Bronchial lymph node (tissue), 1 donor: ENCODE data around the genes TMEM106B and ENSG00000226690.

DNA sequence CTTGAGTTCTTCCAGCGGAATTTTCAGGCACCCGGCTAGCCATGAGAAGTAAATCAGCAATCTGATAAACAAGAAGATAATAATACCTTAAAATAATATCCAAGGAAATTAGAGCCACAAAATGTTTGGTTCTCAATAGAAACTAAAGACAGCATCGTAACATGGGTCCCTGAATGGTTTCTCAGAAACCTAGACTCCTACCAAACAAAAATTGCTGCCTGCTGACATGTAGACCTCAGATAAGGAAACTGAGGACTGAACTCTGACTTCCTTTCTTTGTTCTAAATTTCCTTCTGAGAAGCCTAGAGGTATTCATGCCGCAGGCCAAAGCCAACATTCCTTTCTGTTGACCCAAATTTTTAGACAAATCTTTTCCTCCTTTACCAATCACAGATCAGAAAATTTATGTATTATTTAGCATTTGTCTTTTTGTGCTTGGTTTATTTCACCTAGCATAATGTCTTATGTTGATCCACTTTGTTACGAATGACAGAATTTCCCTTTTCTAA lies 783.0 kb downstream of the NDUFA4 start:
- PRO-cap, result no peak

- PRO-cap, result no peak
These were observed 221.3 kb downstream of the NDUFA4 start for GRCh38 chr7:10718720-10718919.

DNA sequence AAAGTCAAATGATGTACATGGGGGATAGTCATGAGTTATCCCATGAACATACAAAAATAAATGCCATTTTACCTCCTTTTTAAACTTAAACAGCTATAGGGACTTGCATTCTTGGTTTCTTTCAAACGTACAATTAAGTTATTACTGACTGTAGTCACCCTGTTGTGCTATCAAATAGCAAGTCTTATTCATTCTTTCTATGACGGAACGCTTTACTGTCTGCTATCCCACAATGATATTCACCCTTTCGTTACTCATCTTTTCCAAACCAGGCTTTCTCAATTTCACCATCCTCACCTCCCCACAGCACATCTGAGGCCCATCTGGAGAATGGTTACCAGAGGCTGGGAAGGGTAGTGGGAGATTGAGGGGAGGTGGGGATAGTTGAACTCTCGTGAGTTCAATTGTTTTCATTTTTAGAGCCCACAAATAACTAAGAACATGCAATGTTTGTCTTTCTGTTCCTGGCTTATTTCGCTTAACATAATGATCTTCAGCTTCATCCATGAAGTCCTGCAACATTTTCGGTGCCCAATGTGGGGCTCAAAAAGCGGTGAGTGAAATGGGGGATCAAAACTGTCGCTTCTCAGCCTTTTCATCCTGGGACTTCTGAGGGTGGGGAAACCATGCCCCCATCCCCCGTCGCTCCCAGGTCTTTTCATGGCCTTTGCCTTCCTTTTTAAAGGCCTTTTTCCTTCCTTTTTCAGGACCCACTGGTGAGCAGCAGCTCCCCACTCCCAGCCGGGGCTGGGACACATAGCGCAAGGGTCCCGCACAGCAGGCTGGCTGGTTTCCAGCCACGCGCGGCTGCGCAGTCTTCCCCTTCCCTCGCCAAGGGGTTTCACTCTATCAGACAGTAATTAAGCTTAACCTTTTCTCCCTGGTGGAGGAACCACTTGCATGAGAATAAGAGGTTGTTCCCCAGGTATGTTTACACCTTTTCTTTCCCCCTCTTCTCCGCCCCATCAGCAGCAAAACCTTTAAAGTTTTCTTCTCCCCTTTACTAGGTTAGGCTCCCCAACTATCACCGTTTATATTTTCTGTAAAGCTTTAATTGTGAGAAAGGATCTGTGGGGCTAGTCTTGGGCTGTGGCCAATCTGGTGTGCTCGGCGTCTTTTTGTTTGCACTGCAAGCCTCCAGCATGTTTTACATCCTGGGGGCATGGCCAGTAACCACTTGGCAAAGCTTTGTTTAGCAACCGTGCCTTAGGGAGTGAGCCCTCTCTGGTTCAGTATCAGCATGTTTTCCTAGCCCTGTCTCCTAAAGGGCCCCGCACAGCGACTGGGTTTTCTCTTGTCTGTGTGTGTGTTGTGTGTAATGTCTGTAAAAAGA lies 219.3 kb downstream of the PHF14 start:
- PRO-cap, result no peak

GRCh38 chr7:11381010-11381526 lies 407.4 kb downstream of the PHF14 start:
- PRO-cap, result no peak

GRCh38 chr7:11620893-11621490 lies 211.0 kb downstream of the THSD7A start:
- PRO-cap, result no peak

DNA sequence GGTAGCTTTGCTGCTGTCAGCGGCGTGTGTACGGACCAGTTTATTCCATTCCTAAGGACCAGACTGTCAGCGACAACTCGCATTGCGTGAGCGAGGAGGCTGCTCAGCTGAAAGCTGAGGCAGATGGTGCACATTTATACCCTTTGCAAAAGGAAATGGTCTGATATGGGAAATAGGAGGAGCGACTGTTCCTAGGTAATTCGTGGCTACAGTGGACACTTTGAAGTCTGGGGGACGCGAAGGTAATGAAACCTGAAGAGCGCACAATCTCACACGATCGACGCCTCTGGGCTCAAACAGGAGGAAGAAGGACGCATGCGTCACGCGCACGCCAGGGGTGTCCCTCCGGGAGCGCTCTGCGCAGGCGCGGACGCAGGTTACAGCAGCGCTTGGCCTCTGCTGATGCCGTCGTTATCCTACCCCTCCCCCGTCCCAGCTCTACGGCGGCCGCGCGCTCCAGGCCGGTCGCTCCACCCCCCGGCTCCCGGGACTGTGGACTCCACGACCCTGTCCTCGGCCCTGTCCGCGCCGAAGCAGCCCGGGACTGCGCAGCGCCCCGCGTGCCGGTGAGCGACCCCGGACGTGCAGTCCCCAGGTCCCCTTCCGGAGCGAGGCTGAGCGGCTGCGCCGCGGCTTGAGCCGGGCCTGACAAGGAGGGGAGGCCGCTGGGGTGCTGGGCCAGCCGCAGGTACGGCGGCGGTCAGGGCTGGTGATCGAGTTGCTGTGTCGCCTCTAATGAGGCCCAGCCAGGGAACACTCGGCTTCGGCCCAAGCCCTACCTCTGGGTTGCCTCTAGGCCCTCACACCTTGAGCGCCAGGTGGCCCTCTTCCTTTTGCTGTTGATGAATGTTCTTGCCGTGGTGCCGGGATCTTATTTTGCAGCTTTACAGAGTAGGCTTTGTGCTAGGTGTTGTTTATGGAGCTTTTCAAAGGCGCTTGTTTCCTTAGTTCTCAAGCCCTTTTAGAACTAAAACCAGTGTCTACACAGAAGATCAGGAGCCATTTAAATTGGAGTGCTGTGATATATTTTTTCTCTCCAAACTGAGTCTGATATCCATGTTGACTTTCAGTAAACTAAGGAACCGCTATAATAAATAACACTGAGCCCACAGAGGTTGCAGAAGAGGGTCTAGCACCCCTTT lies at the start of gene TMEM106B:
Gene TMEM106B (plus strand): TSS at position 435 of the 1,142 bp plus-strand sequence.
- PRO-cap, result bidirectional peak, plus-strand start at position 435 of the sequence, minus-strand start at position 313 of the sequence

DNA sequence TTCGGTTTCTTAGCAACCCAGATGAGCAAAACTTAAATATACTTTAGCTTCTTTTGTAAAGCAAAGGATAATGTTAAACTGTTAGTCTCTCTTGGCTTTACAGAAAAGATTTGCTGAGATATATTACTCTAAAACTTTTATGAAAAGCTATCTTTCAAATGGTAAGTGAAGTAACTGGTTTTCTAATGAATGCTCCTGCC lies at the start of gene ENSG00000226690:
Gene ENSG00000226690 (plus strand): TSS at position 56 of the 200 bp plus-strand sequence.
- PRO-cap, result no peak

GRCh38 chr7:12635904-12636267 lies 51.5 kb upstream of the ARL4A start:
- PRO-cap, result no peak

- PRO-cap, result no peak
These were observed 1.8 kb upstream of the ARL4A start for GRCh38 chr7:12685482-12686116.

DNA sequence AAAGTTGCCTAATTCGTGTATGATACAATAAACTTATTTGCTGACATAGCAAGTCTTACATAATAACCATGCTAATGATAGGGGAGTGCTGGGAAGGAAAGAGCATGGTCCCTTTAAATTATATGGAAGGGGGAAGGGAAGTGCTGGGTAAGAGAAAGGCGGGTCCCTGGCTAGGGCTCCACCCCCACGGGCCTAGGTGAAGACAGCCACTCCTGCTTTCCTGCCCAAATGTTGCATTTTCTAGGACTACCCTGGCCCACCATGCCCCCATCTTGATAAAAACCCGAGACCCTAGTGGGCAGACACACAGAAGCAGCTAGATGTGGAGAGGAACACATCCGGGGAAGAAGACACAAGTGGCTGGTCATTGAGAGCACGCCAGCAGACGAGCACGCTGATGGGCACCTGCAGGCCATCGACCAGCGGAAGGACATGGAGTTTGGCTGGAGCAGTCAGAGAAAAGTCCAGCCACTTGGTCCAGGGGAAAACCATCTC lies 328.7 kb downstream of the ARL4A start:
- PRO-cap, result no peak

GRCh38 chr7:13991009-13991784 lies 1.7 kb upstream of the ETV1 start:
- PRO-cap, result unidirectional peak, minus-strand start at chr7:13991096; bidirectional peak, plus-strand start at chr7:13991639, minus-strand start at chr7:13991424

DNA sequence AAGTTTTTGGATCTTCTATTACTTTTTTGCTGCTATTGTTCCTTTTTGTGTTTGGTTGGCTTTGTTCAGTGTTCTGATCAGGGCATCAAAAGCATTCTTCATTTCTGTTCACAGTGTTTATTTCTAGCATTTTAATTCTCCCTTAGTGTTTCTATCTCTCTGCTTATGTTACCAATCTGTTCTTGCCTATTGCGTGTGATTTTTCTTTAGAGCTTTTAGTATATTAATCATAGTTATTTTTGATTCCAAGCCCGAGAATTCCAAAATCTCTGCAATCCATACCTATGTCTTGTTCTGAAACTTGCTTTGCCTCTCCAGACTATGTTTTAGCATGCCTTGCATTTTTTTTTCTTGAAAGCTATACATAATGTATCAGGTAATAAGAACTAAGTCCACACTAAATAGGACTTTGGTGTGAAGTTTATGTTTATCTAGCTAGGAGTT lies 95.3 kb upstream of the ETV1 start:
- PRO-cap, result no peak

- PRO-cap, result no peak
These were observed 113.0 kb upstream of the DGKB start for GRCh38 chr7:15015318-15016192.

- PRO-cap, result no peak
These were observed 4.5 kb downstream of the AGMO start for GRCh38 chr7:15557254-15557685.

DNA sequence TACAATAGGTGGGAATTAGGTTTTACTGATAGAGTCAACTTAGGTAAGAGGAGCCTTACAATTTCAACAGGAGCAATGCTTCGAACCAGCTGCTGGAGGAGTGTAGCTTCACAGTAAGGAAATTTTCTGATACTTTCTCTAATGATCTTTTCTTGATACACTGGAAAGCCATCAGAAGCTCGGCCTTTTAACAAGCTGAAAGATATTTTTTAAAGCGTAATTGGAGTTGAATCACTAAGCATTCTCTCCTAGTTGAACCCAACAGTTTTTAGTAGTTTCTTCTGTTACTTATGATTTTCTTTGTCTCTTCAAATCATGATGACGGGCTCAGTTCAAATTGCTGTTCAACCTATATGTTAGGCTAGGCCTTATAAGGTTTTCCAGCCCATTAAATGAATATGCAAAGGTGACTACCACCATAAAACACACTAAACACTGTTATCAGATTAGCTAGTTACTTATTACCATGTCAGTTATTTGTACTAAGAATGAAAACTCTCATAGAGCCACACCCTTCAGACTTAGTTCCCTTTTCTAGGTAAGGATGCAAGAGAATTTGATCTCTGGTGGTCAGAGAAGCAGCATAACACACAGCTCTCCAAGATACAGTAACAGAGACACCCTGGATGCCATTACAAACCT lies 35.9 kb downstream of the ANKMY2 start:
- PRO-cap, result no peak

DNA sequence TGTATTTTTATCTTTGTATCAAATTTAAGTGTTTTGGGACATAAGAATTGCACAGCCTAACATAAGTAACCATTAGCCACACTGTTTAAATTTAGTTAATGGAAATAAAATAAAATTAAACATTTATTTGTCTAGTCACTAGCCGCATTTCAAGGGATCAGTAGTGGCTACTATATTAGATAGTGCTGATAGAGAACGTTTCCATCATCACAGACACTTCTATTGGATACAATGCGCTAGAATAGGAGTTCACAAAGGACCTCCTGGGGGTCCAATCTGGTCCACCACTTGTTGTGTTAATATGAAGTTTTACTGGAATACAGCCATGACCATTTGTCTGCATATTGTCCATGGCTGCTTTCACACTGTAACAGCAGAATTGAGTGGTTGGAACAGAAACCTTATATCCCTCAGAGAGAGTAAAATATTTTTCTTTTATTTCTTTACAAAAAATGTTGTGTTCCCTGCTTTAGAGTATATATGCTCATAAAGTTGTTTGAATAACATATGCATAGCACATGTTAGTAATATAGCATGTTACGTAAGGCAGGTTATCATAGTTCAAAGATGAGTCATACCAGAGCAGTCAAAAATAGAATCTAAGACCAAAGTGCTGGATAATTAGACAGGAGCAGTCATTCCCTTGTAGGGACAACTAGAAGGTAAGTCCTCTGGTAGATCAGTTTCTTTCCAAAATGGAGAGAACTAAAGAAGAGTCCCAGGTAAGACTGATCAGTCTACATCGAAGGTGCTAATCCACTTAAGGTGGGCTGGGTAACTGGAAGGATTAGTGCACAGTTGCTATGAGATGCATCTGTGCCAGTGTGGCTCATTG lies 14.8 kb downstream of the BZW2 start:
- PRO-cap, result no peak

DNA sequence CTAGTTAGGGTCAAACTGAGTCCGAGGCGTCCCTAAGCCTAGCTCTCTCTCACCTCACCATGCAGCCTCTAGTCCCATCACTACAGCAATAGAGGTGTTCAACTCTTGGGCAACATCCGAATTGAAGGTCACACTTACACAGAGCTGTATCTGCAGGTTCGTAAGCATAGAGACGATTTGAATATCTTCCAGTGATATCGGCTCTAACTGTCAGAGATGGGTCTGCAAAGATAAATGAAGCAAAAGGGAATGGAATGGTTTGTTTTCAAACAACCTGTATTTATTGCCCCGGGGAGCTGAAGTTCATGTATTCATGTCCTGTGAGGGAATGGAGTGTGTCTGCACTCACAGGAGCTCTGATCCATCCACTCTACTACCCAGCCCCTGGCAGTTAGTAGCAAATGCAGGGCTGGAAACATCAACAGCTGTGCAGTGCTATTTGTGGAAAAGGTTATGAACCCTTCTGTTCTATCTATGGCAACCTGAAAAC lies 10.0 kb downstream of the AGR2 start:
- PRO-cap, result no peak

- PRO-cap, result no peak
These were observed 3.9 kb downstream of the AGR2 start for GRCh38 chr7:16800976-16801199.

DNA sequence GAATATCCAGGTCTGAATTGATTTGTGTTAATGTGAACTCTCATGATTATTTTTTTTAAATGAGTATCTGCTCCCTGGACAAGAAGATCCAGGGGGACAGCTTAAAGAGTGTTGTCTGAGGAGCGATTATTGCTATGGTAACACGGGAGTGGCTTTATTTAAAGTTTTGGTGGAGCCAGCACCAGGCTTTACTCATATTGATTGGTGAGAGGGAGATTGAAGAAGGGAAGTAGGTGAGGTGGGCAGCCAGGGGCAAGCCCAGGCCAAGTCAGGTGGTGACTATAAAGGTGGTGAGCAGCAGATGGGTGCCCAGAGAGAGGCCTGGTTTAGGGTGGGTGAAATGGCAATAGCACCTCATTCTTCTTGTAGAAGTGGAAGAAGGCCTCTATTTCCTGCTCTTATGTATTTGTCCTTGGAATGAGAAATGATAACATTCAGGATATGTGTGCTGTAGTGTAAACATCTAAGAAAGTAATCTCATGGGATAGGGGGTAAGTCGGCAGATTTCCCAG lies 10.3 kb upstream of the AGR2 start:
- PRO-cap, result no peak

- PRO-cap, result no peak
These were observed 1.1 kb downstream of the AGR3 start for GRCh38 chr7:16880667-16881084.